Measurements from ENCODE around the gene ODC1.

DNA sequence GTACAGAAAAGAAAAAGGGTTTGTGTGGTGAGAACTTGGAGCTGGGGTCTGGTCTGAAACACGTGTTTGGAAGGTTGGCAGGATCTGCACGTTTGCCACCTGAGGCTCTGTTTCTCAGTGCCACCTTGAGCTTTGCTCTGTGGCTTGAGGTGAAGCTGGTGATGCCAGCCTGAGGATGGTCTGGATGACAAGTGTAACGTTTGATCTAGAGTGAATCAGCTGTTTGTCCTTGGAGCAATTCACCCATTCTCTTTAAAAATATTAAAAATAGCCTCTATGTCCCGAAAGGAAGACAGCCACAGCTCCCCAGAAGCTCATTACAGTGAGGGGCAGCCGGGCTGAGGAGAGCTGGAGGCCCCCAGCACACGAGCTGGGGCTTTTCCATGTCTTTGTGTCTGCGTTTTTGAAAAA, 45.4 kb upstream of the KLF11 start:
- PRO-cap = no peak
- RAMPAGE, long total RNA = no peak
- RRBS = no CpG with 5 or more reads among the region's 7 CpGs

DNA sequence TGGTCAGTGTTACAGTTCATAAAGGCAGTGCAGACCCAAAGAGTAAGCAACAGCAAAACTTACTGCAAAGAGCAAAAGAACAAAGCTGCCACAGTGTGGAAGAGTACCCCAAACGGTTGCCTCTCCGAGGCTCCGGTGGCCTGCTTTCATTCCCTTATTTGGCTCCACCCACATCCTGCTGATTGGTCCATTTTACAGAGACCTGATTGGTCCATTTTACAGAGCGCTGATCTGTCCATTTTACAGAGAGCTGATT, 37.6 kb upstream of the KLF11 start:
- PRO-cap = no peak
- RAMPAGE, long total RNA = no peak
- RRBS = no CpG with 5 or more reads among the region's 4 CpGs

DNA sequence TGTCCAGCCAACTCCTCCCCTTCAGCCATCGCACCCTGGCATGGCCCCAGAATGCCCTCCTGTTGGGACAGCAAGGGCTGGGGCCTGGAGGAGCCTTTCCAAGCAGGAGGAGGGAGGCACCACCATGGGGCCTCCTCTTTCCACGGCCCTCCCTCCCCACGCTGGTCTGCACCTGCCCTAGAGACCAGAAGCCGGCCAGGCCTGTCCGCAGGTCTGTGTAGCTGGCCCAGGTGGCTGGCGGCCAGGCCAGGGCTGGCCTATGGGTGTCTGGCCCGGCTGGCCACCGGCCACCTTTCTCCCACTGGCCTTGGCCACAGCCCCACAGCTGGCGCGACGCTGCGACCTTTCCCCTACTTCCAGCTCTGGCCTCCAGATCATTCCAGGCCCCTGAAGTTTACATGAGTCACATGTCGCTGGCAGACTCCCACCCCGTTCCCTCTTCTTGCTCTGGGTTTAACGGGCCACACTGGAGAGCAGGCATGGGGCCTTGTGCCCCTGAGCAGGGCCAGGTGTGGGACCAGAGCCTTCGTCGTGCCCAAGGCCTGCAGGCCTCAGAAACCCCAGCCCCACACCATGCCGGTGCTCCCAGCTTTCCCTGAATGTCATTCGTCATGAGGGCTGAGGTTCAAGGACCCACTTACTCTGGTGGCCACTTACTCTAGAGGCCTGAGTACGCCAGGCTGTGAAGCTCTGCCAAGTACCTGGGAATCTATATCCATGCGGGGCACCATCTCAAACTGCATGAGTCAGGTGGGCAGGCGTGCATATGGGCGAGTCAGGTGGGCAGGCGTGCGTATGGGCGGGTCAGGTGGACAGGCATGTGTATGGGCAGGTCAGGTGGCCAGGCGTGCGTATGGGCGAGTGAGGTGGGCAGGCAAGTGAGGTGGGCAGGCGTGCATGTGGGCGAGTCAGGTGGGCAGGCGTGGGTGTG, 33.3 kb upstream of the KLF11 start:
- PRO-cap = no peak
- RAMPAGE, long total RNA = no peak
- RRBS = 23% methylated on average over 3 of the region's 32 CpGs

GRCh38 chr2:10016361-10017239, 26.8 kb upstream of the KLF11 start:
- PRO-cap = no peak
- RAMPAGE, long total RNA = no peak
- RRBS = 83% methylated on average over 2 of the region's 22 CpGs

DNA sequence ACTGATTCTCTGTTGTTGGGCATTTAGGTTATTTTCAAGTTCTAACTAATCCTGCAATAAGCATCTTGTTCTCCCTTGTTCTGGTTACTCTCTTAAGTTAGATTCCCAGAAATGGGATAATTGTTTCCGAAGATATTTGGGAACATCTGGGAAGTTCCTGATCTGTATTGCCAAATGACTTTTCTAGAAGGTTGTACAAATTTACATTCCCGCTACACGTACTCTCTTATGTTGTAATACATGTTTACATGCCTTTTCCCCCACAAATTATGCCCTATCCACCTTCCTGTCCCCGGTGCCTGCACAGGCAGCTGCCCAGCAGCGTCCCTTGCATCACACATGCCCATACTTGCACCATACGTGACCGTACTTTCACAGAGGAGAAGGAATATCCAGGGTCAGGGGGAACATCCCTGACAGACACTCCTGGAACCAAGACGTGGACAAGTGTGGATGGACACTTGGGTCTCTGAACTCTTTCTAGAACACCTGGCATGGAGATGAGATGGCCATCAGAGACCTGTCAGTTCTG, 24.2 kb upstream of the KLF11 start:
- PRO-cap = no peak
- RAMPAGE, long total RNA = no peak
- RRBS = no CpG with 5 or more reads among the region's 8 CpGs

- PRO-cap = no peak
- RAMPAGE, long total RNA = no peak
- RRBS = no CpG with 5 or more reads among the region's 6 CpGs
These were observed 7.7 kb upstream of the KLF11 start for GRCh38 chr2:10035607-10036030.

GRCh38 chr2:10044120-10044679, 850 bp downstream of the KLF11 start:
- PRO-cap = no peak
- RAMPAGE, long total RNA = no peak
- RRBS = 21% methylated on average over 11 of the region's 58 CpGs

GRCh38 chr2:10091020-10091622, 10.9 kb upstream of the CYS1 start:
- PRO-cap = no peak
- RAMPAGE, long total RNA = no peak
- RRBS = 8% methylated on average over 2 of the region's 32 CpGs

GRCh38 chr2:10331642-10332792, 29.3 kb downstream of the HPCAL1 start:
- PRO-cap = no peak
- RAMPAGE, long total RNA = no peak
- RRBS = 26% methylated on average over 2 of the region's 23 CpGs

- PRO-cap = no peak
- RAMPAGE, long total RNA = no peak
- RRBS = no CpG with 5 or more reads among the region's 9 CpGs
These were observed 49.9 kb downstream of the HPCAL1 start for GRCh38 chr2:10352486-10353150.

DNA sequence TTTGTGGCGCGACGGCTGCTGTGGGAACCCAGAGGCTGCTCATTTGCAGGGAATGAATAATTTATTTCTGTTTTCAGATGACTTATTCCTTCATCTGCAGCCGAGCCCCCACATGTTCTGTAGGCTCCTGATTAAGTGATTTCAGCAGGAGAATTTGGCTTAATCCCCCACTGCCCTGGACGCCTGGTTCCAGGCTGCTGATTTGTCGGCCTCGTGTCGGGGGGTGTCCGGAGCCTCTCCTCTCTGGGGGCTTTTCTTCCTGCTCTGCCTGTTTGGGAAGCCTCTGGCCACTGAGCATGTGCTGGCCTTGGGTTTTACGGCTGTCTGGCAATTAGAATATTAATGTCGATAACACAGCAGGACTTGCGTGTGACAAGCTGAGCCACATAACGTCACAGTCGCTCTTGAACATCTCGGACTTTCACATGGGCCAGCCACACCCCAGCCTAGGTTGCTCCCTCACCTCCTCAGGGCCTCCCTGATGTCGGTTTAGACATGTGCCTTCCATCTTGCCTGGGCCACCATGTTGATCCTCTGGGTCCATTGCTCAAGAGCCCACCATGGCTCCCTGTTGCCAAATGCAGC, 62.4 kb downstream of the ODC1 start:
- PRO-cap = no peak
- RAMPAGE, long total RNA = no peak
- RRBS = no CpG with 5 or more reads among the region's 16 CpGs

DNA sequence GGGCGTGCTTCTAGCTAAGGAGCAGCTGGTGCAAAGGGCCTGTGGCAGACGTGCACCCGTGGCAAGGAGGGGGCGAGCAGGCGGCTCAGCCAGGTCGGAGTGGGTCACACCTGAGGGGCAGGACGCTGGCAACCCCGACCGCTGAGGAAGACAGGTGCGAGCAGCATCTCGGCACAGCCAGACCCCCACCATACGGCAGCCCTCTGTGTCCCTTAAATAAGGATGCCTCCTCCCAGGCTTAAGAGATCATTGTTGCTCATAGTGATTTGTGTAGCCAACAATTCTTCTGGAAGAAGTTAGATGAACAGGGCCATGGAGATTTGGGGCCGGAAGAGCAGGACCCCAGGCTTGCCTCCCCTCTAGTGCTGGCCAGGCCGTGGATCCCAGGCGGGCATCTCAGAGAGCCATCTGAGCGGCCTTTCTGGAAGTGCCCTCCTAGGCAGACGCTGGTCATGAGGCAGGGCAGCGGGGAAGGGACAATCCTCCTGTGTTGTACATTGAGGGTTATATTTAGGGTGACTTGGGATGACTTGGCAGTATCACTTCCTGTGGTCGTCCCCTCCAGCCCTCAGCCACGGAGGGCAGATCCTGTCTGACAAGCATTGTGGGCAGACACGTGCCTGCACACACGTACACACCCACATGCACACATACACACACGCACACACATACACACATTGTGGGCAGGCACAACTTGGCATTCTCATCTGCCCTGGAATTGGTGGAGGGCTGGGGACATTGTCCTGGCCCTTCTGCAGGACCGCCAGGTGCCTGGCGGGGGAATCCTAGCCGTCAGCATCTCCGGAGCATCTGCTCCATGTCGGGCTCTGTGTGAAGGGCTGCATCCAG, 47.8 kb downstream of the ODC1 start:
- PRO-cap = no peak
- RAMPAGE, long total RNA = no peak
- RRBS = 25% methylated on average over 2 of the region's 28 CpGs

GRCh38 chr2:10405838-10406438, 42.2 kb downstream of the ODC1 start:
- PRO-cap = no peak
- RAMPAGE, long total RNA = no peak
- RRBS = no CpG with 5 or more reads among the region's 14 CpGs

DNA sequence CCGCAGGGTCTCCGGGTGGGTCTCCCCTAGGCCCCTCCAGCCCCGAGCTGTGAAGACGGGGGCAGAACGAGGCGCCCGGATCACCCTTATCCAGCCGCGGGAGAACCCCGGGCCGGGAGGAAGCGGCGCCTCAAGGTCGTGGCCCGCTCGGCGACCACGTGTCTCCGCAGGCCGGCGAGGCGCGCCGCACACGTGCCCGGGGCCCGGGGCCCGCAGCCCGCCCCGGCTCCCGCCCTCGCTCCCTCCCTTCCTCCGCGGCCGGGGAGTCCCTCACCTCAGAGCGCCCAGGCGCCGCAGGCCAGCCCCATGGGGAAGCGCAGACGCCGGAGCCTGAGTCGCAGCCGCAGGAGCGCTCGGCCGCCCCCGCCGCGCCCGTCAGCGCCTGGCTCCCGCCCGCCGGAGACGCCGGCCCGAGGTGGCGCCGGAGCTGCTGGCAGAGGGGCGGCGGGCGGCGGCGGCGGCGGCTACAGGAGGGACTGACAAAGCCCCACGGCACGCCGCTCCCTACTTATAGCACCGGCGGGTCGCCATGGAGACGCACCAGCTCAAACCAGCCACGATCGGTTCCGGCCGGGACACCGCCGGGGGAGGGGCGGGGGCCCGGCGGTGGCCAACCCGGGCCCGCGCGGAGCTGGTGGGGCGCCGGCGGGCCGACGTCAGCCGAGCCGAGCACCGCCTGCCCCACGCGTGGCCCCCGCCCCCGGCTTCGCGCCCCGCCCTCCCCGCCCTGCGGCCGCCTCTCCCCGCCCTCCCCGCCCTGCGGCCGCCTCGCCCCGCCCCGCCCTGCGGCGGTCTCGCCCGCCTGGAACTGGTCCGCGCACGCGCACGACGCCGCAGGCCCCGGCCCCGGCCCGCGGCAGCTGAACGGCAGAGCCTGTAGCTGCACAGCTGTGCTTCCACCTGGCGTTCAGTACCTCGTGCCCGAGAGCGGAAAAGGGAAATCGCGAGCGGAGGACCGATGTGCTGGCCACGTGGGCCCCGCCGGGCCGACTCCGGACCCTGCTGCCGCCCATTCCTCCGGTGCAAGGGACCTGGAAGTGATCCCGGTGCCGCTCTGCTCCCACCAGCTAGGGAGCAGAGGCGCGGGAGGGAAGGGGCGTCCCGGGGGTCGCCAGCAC, at the start of gene ODC1:
Gene ODC1, minus strand, starts transcription at position 481 of the 1,118 bp plus-strand sequence.
- PRO-cap = bidirectional peak, plus-strand start at position 826 of the sequence, minus-strand start at position 481 of the sequence
- RAMPAGE, long total RNA = no peak
- RRBS = 1% methylated on average over 69 of the region's 149 CpGs

- PRO-cap = no peak
- RAMPAGE, long total RNA = no peak
- RRBS = no CpG with 5 or more reads among the region's 17 CpGs
These were observed 47.2 kb downstream of the NOL10 start for GRCh38 chr2:10642382-10643261.

GRCh38 chr2:10745568-10745912, 24.1 kb downstream of the ATP6V1C2 start:
- PRO-cap = no peak
- RAMPAGE, long total RNA = no peak
- RRBS = no CpG with 5 or more reads among the region's 6 CpGs

DNA sequence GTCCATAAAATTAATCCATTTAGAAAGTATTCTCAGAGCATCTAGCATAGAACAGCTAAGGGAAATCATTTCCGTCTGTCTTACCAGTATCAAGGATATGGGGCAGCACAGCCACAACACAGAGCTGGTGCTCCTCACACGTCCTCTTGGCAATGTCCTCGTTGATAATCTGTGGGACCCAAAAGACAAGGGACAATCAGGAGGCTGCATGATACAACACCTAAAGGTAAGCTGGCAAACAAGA, 23.9 kb downstream of the PDIA6 start:
- PRO-cap = no peak
- RAMPAGE, long total RNA = no peak
- RRBS = no CpG with 5 or more reads among the region's 3 CpGs

DNA sequence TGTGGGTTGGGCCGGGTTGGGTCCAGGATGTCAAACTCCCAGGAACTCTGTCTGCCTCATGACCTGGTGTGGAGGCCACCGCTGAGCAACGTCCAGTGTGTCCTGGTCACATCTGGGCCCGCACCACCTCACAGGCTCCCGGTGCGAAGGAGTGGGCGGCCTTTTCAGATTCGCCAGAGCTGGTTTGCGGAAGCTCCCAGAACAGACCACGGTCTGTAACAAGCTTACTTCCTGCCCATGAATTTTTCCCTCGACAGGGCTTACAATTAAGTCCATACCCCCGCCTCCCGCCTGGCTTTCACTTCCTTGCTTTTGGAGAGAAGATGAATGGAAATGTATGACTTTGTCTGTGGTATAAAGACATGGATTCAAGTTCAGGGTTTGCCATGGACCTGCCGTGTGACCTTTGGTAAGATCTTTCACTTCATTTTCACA, 31.2 kb upstream of the KCNF1 start:
- PRO-cap = no peak
- RAMPAGE, long total RNA = no peak
- RRBS = 81% methylated on average over 2 of the region's 14 CpGs

GRCh38 chr2:11192155-11192957, 37.1 kb downstream of the SLC66A3 start:
- PRO-cap = no peak
- RAMPAGE, long total RNA = no peak
- RRBS = no CpG with 5 or more reads among the region's 9 CpGs

DNA sequence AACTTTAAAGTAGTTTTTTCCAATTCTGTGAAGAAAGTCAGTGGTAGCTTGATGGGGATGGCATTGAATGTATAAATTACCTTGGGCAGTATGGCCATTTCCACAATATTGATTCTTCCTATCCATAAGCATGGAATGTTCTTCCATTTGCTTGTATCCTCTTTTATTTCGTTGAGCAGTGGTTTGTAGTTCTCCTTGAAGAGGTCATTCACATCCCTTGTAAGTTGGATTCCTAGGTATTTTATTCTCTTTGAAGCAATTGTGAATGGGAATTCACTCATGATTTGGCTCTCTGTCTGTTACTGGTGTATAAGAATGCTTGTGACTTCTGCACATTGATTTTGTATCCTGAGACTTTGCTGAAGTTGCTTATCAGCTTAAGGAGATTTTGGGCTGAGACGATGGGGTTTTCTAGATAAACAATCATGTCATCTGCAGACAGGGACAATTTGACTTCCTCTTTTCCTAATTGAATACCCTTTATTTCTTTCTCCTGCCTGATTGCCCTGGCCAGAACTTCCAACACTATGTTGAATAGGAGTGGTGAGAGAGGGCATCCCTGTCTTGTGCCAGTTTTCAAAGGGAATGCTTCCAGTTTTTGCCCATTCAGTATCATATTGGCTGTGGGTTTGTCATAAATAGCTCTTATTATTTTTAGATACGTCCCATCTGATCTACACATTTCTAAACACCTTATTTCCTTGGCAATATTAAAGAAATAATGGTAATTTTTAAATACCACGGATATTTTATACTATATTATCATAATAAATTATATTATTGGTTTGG, 25.1 kb downstream of the ROCK2 start:
- PRO-cap = no peak
- RAMPAGE, long total RNA = no peak
- RRBS = no CpG with 5 or more reads among the region's 4 CpGs